Right ventricle myocardium (tissue), 1 donor: ENCODE measurements around the genes MLPH and PRLH.

- PRO-cap, 2 experiments: no peak in any of the 2 experiments
Measured at GRCh38 chr2:236732700-236733123, 163.1 kb downstream of the ACKR3 start.

GRCh38 chr2:236985833-236986187, 99.9 kb upstream of the COPS8 start:
- PRO-cap, 2 experiments: no peak in any of the 2 experiments

GRCh38 chr2:237117948-237118432, 32.3 kb downstream of the COPS8 start:
- PRO-cap, 2 experiments: no peak in any of the 2 experiments

DNA sequence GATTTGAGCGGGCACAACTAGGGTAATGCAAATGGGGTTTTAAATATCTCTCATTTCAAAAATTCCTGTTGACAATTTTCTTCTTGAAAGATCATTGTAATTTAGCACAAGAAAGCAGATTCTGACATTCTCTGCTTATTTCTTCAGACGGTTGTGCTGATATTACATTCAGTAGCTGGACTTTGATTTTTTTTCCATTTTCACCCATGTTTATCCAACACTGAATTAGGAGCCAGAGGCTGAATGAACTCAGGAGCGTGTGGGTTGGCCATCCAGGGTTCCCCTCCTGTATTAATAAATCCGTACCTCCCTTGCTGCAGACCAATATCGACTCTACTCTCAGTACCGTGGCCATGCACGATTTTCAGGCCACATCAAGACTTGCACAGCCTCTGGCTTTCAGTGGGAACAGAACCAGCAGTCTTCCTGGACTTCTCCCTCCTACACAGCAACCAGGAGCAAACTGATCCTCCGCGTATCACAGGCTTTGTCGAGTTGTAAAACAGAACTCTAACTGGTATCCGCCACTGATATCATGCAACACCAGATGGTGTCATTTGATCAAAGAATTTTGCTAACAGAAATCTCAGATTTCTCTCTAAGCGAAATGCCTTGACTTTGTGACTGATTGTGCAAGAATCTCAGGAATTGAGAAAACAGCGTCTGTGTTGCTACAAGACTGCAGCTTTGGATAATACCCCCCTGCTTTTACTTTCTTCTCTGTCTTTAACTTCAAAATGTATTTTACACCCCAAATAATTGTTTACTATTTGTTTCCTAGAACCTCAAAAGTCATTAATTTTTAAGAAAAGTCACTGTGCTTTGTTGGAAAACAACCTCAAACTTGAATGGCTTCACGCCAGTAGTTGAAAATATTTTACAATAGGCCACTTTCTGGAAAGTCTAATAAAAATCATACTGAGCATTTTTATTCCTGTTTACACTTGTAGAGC, 85.7 kb downstream of the COPS8 start:
- PRO-cap, 2 experiments: peak in 1 of 2 experiments; most common plus-strand start position 674 of the sequence (in 1); most common minus-strand start position 412 of the sequence (in 1)

- PRO-cap, 2 experiments: no peak in any of the 2 experiments
Measured at GRCh38 chr2:237257463-237257958, 156.5 kb downstream of the COL6A3 start.

DNA sequence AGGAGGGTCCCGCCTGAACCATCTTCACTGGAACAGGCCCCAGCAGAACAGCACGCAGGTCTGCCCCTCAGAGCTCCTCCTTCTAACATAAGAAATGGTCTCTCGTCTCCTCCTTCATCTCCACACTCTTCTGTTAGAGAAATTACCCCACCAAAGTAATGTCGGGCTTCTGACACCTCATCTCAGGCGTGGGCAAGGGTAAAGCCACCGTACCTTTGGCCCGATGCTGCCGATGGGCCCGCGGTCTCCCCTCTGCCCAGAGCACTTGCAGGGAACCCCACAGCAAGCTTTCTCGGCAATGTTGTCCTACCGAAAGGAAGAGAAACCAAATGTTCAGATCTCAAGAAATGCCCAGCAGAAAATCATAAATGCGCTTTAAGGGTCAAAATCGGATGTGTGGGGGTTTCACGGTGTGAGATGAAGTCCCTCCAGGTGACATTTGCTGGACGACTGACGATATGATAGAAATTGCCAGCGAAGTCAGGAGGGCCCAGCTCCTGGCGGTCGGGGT, 52.4 kb downstream of the COL6A3 start:
- PRO-cap, 2 experiments: no peak in any of the 2 experiments

DNA sequence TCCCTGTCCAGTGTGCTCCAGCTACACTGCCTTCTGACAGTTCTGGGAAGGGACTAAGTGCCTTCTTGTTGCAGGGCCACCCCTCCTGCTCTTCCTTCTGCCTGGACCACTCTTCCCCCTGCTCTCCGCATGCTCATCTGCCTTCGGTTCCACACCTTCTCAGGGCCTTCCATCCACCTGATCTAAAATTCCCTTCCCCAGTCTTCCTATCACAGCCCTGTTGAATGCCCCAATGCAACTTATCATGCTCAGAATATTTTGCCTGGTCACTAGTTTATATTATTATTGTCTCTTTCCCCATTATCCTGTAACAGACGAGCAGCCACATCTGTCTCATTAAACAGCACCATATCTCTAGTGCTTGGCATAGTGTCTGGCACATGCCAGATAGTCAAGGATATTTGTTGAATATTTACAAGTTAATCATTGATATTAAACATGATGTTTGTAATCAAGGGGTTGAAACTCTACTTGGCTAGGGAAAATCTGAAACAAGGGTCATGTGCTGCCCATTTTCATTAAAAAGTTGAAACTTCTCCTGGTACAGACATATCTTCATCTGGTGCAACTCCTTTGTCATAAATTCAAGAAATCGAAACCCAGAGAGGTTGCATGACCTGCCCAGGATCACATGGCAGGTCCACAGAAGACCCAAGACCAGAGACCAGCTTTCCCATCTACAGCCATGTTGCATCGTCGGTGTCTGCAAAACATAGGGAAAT, 28.9 kb downstream of the COL6A3 start:
- PRO-cap, 2 experiments: no peak in any of the 2 experiments

GRCh38 chr2:237403031-237403391, 11.0 kb downstream of the COL6A3 start:
- PRO-cap, 2 experiments: no peak in any of the 2 experiments

DNA sequence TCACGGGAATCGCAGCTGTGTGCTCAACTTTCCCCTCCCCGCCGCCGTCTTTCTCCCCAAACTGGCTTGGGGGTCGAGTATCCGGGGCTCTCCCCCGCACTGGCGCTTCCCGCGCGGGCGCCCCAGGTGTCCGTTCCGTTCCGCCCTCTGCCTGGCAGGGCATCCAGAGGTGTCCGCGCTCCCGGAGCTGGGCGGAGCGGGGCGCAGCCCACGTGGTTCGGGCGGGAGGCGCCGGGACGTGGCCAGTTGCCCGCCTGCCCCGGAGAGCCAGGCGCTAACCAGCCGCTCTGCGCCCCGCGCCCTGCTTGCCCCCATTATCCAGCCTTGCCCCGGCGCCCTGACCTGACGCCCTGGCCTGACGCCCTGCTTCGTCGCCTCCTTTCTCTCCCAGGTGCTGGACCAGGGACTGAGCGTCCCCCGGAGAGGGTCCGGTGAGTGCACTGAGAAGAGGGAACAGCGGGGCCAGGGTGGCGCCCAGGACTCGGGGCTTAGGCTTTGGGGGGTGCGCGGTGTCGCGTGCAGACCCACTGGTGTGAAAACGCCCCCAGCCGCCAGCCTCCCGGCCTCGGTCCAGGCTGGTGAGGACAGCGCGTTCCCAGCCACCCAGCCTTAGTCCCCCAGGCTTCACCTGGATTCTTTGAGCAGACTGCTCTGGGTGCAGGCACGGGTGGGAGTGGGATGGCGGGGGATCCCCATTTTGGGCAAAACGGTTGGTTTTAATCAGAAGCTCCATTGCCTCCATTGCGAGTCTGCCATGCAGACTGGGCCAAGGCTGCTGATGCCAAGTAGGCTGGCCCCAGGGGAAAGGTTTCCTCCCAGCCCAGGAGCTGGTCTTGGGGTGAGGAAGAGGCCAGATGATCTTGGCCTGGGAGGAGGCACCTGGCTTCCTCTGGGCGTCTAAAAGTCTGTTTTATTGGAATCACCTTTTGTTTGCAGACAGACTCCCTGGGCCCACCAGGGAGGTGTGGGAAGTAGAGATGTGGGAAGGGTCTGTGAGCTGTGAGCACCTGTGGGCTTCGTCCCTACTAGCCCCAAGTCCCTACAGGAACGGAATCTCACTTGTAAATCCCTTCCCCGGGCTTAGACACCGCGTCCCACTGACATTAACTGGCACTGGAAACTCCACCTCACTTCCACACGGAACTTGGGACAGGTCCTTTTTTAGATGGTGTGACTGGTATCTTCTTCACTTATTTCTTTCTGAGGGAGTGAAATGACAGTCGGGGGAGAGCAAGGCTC, at the start of gene MLPH:
TSS of gene MLPH (plus strand) at position 245 of the 1,239 bp plus-strand sequence.
- PRO-cap, 2 experiments: peak in 2 of 2 experiments; most common plus-strand start position 245 of the sequence (in 2); most common minus-strand start position 163 of the sequence (in 2)

DNA sequence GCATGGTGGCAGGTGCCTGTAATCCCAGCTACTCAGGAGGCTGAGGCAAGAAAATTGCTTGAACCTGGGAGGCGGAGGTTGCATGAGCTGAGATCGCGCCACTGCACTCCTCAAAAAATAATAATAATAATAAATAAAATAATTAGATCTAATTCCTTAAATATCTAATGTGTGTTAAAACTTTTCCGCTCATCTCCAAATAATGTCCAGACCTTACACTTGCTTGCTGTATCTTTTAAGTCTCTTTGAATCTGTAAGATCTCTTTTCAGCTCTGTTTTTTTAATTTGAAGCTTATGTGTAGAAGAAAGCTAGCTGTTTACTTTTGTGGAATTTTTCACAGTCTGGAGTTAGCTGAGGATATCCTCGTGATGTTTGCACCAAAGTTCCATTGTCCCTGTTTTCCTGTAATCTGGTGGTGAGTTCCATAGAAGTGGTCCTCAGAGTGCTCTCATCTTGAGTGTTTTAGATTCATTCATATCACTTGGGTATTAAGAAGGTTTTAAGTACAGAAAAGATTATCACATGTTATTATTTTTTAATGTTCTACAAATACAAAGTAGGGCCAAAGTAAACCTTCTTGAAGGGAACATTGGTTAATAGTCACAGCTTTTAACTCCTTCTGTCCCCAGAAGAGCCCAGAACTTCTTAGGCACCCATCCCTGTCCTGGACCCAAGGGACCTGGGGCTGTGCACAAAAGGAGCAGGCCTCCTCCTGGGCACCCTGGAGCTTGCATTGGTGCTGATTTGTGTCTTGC, 14.8 kb downstream of the MLPH start:
- PRO-cap, 2 experiments: no peak in any of the 2 experiments

DNA sequence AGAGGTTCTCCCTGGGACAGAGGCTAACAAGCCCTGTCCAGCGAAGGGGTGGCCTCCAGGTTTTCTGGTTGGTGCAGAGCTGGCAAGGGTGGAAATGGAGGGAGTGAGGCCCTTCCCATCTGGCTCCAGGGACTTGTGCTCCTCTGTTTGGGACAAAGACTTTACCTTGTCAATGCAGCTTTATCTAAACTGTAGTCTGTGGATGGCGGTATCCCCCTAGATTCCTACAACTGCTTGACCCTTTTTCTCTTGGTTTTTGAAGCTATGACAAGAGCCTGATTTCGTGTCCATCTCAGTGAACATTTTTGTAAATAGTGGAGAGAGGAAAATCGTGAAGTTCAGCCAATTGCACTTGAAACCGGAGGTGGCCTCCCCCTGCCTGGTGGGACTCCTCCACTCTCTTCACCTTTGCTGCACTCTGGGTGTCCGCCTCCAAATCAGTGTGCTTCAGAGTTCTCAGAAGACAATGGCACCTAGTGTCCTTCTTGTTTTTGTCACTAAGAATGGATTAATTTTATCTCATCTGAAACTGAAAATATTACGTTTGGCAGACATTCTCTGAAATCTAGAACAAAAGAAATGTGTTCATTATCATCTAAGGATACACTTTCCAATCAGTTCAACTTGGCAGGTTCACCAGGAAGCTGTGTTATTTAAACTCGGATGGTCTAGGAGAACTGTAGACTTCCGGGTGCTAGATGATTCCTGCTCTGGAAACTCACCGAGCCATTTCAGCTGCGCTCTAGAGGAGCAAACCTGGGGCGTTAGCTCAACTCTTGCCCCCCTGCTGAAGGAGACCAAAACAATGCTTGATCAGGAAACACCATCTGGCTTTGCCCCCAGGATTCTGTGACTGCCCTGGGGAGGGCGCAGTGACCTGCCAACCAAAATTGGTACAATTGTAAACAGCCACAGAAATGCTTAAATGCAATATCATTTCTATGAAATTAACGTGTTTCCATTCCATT, 22.6 kb downstream of the MLPH start:
- PRO-cap, 2 experiments: no peak in any of the 2 experiments

- PRO-cap, 2 experiments: no peak in any of the 2 experiments
Measured at GRCh38 chr2:237566426-237566696, at the start of gene PRLH. TSS of gene PRLH (plus strand) at chr2:237566574.

DNA sequence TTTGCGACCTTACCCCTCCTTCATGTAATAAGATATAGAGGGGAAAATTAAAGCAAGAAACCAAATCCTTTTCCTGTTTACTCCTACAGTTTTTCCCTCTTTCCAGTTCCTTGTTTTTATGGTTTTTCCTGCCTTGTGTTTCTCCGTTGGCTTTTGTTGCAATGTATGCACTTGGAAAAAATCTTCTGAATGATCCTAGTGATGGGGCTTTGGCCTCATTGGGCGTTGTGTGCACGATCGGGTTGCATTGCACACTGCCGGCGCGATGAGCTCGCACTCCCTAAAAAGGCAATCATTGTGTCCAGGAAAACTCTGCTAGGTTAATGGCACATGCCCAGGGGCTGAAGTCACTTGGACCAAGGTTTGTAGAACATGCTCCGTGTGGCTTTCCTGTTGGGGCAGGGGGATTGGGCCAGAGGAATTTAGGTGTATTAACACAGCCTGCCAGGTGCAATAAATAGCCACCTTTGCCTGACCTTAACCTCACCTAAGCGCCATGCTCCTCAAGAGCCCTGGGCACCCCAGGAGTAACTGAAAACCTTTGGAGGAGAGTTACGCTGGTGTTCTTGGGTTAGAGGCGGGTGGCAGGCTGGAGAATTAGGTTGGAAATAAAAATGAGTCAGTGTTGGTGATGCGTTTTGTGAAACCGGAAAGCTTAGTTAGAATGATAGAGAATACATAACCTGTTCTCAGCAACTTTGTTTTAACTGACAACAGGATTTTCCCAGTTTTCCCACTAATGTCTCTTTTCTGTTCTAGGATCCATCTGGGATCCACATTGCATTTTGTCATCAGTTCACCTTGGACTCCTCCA, 16.8 kb downstream of the LRRFIP1 start:
- PRO-cap, 2 experiments: no peak in any of the 2 experiments

DNA sequence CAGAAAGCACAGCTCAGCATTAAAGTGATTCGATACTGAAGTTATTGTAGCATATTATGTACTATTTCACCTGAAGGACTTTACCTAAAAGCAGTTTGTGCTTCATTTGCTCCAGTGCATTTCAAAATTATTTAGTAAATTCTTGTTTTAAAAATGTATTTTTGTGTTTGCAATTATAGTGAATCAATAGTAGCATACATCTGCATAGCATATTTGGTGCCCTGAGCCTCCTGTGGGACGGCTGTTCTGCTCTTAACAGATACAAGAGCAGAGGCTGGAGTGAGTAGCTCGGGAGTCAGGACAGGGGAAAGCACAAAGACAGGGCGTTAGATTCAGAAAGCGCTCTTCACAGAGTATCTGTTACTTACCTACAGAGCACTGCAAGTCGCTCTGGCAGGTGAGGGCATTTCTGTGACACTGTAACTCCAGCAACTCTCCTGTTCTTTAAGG, 74.3 kb upstream of the RBM44 start:
- PRO-cap, 2 experiments: no peak in any of the 2 experiments

- PRO-cap, 2 experiments: no peak in any of the 2 experiments
Measured at GRCh38 chr2:237731679-237731968, 67.0 kb upstream of the RBM44 start.

- PRO-cap, 2 experiments: no peak in any of the 2 experiments
Measured at GRCh38 chr2:237735767-237736068, 62.9 kb upstream of the RBM44 start.

DNA sequence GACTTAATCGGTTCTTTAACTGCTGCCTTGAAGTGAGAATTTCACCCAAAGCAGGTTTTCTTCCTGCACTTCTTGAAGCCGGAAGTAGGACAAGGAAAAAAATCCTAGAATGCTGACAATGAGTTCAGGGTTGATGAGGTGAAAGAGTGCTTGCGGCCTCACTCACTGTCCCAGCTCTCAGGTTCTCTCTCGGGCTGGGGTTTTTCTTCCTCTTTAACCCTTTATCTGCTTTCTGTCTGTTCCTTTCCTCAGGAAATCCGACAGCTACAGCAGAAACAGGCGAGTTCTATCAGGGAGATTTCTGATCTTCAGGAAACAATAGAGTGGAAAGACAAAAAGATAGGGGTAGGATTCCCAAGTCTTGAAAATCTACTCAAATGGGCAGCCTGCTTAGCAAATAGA, 41.4 kb upstream of the RBM44 start:
- PRO-cap, 2 experiments: no peak in any of the 2 experiments

DNA sequence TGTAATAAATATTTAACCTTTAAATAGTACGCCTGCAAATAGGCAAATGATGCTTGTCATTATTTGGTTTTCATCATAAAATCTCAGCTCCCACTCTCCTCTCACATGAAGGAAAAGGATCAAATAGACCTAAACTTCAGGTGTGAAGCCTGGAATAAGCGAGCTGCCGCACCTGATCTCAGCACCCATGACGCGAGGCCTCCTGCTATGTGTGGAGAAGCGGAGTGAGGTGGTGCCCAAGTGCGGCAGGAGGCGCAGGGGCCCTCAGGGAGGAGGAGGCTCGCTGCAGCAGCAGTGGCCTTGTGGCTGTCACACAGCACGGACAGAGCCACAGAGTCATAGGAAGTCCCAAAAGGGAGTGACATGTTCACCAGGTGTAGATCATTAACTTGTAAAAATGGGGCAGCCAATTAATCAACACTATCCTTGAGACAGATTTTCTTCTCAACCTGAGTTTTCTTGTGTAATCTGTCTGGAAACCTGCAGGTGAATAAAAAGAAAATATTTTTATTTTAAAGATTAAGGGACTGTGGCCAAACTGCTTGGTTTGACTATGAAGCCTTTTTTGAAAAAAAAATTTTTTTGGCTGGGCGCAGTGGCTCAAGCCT, 9.1 kb downstream of the SCLY start:
- PRO-cap, 2 experiments: no peak in any of the 2 experiments

DNA sequence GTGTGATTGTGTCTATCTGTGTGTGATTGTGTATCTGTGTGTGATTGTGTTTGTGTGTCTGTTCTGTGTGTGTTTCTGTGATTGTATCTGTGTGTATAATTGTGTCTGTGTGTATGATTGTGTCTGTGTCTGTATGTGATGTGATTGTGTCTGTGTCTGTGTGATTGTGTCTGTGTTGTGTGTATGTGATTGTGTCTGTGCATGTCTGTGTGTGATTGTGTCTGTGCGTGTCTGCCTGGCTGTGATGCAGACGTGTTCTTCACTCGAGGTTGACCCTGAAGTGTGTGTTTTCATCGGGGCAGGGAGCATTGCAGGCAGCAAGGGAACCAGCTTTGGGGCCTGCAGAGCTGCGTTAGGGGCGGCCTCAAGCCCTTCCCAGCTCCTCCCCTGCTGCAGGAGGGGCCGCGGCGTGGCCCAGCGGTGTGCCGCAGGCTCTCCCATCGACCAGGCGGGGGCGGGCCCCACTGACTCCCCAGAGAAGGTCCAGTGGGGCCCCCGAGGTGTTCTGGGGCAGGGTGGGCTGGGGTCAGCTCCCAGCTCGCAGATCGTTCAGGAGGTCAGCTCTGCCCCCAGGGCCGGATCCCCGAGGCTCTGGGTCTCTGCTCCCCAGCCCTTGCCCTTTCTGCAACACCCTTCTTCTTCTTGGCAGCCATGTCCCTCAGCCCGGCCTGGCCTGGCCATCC, 11.4 kb upstream of the KLHL30 start:
- PRO-cap, 2 experiments: no peak in any of the 2 experiments

GRCh38 chr2:238169245-238169703, 10.5 kb downstream of the ERFE start:
- PRO-cap, 2 experiments: no peak in any of the 2 experiments